ENCODE measurements around the gene IRX6.

GRCh38 chr16:54178254-54178837 lies 108.2 kb downstream of the IRX3 start:
- RRBS, result no CpG with 5 or more reads among the region's 9 CpGs

GRCh38 chr16:54235071-54235634 lies 51.4 kb downstream of the IRX3 start:
- RRBS, result no CpG with 5 or more reads among the region's 11 CpGs

DNA sequence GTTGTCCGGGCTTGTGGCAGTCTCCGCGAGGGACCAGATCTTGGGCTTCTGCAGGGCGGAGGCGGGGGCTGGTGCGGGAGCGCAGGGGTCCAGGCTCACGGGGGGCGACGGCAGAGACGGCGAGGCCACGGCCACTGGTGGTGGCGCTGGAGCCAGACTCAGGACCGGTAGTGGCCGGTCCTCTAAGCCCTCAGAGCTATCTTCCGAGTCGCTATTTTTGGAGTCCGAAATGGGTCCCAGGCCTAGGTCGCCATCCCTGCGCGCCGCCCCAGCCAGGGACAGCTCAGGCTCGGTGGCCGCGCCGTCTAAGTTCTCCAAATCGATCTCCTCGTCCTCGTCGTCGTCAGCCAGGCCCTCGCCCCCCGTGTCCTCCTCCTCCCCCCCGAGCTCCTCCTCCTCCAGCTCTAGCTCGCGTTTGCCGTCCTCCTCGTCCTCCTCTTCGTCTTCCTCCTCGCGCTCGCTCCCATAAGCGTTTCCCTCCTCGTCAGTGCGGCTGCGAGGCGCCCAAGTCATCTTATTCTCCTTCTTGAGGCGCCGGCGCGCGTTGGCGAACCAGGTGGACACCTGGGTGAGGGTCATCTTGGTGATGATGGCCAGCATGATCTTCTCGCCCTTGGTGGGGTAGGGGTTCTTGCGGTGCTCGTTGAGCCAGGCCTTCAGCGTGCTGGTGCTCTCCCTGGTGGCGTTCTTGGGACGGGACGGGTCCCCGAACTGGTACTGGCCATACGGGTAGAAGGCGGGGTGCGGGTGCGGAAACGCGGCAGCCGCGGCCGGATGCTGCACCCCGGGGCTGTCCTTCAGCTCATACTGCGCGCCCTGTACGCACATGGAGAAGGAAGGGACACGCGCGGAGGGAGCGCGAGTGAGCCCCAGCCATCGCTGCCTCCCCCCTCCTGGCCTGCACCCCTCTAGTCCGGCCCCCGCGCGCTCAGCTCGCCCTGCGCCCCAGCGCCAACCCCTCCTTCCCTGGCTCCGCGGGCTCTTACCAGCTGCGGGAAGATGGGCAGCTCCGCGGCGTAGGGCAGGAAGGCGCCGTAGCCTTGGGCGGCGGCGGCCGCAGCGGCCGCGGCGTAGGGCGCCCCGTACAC lies 1.4 kb downstream of the IRX3 start:
- RRBS, result no CpG with 5 or more reads among the region's 106 CpGs

DNA sequence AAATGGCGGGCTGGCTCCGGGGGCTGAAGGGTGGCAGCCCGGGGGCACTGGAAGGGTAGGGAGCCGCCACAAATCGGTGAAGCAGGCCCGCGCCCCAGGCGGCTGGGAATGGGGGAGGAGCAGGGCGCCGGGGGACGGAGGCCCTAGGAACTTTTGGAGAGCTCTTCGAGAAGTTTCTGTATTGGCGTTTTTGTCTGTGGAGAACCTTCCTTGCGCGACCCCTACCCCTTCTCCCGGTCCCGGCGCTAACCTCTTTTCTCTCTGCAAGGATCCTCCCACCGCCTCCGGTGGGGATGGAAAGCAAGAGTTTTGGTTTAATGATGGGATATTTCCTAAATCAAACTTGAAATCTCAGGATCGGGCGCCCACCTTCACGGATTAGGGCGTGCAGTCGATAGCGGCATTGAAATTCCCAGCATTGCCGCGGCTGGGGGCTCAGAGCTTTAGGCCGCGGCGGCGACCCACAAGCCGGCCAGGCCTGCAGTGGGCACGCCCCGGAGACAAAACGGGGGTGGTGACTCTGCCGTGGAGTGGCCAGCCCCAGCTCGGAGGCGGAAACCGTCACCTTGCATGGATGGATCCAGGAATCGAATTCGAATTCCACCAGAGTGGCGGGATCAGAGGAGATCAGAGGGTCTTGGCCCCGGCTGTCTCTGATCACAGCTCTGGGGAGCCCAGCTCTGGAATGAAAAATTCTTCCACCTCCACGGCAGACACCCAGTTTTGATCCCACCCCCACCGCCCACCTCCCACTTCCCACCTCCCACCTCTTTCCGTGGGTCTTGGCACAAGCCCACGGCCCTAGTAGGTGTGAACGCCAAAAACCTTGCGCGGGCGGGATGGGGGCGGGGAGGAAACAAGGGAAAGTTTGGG lies 1.0 kb upstream of the IRX3 start:
- RRBS, result 4% methylated on average over 10 of the region's 53 CpGs

DNA sequence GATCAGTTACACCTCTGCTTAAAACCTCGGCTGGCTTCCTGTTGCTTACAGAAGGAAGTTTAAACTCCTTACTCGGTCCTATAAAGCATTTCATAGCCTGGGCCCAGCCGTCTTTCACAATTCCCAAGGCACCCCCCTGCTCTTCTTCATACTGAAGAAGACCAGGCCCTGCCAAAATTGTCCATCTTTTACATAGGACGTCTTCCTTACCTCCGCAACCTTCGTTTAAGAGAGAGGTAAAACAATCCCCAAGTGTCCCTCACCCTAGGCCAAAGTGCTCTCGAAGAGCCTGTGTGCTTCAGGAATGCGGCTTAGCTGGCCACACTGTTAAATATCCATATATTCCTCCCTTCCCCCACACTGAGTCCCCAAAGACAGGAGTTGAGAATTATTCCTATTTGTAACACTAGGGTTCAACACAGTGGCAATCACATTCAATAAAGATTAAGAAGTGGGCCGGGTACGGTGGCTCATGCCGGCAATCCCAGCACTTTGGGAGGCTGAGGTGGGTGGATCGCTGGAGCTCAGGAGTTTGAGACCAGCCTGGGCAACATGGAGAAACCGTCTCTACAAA lies 112.5 kb upstream of the IRX5 start:
- RRBS, result no CpG with 5 or more reads among the region's 13 CpGs

- RRBS, result no CpG with 5 or more reads among the region's 5 CpGs
These were observed 83.3 kb upstream of the IRX5 start for GRCh38 chr16:54847279-54847791.

DNA sequence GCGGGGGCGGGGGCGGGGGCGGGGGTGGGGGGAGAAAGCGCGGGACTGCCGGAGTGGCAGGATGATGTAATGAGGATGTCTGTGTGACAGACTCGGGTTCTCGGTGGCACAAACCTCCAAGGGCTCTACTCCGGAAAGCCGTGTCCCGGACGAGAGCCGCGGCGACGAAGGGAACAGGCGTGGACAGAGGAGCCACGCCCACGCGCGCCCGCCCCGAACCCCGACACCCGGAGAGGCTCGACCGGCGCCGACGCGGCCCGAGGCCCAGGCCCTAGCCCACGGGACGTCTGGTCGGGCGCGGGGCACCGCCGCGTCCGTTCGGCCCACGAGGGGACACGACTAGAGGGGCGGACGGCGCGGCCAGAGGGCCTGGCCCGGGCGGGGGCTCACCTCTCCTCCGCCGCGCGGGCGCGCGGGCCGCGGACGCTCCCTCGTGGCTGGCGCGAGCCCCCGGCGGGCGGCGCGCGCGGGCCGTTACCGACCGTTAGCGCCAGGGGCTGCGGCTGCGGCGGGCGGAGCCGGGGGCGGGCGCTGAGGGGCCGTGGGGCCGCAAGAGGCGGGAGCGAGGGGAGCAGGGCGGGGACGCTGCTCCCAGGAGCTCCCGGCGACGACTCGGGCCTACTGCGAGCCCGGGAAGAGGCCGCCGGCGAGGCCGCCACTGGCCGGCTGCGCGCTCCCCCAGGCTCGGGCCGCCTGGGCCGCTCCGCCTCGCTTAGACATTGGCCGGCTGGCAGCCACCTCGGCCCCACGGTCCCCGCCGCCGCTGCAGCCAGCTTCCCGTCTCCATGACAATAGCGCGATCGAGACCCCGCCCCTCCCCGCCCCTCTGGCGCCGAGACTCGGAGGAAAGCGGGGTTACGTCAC lies 2.1 kb upstream of the IRX5 start:
- RRBS, result 2% methylated on average over 63 of the region's 123 CpGs

- RRBS, result 6% methylated on average over 23 of the region's 45 CpGs
These were observed 6.6 kb downstream of the IRX5 start for GRCh38 chr16:54937065-54937813.

DNA sequence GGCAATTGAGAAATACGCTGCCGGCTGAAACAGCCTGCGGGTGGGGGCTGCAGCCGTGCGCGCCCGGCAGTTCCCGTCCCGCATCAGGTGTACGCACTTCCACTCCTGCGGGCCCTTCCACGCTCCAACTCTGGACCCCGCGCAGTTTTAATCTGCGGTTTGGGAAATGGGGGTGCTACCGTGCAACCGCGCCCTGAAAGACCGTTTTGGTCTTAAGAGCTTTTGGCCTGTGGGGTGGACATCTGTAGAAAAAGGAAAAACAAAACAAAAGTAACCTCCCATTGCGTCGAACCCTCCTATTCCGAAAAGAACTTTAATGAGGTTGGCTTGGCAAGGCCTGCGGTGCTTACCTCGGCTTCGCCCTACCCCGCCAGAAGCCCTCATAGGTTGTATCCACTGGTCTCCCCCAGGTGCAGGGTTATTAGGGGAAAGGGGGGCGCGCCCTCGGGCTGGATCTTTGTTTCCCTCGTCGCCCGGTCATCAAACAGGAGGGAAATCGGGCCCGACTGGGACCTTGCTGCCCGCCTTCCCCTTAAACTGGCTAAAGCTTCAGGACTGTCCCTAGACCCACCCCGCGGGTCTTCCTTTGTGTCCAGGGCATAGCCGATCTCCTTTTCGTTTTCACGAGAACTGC lies 7.3 kb downstream of the IRX5 start:
- RRBS, result 8% methylated on average over 7 of the region's 40 CpGs

- RRBS, result no CpG with 5 or more reads among the region's 8 CpGs
These were observed 26.9 kb upstream of the IRX6 start for GRCh38 chr16:55297013-55297580.

- RRBS, result 6% methylated on average over 16 of the region's 42 CpGs
These were observed at the start of gene IRX6 for GRCh38 chr16:55323705-55324271. TSS of gene IRX6 (plus strand) at chr16:55324203.

DNA sequence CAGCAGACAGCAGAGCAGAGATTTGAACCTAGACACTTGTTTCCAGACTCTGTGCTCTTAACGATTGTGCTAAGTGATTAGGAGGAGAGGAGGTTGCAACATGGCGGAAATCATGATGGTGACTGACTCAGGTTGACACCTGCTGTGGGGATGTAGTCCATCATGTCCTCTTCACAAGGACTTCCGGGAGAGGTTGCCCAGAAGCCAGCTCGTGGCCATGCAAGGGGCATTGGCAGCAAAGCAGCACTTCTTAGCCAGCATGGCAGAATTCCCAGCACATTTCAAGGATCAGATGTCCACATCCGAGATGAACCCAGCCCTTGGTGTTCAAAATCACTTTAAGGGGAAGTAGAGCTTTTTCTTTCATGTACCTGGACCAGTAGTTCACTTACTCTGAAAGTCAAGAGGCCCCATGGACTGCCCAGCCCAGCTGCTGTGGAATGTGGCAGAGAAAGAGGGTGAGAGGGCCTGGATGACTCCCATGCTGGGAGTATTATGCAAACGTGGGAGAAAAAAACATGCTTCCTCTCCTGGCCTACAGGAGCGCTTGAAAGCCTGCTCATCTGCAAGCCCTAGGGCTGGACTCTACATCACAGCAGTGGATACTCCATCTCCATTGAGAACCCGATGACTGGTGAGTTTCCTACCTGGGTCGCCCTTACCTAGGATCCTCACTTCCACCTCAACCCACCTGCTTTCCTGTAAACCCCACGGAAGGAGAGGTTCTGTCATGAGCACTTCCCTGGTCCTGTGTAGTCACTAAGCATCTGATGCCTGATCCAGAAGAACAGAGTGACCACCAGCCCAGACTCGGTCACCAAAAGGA lies 65.6 kb downstream of the IRX6 start:
- RRBS, result no CpG with 5 or more reads among the region's 11 CpGs

GRCh38 chr16:55709668-55710014 lies 53.9 kb downstream of the SLC6A2 start:
- RRBS, result no CpG with 5 or more reads among the region's 5 CpGs

- RRBS, result no CpG with 5 or more reads among the region's 3 CpGs
These were observed 79.5 kb downstream of the GNAO1 start for GRCh38 chr16:56270839-56271068.

GRCh38 chr16:56312009-56312484 lies 113.3 kb downstream of the AMFR start:
- RRBS, result no CpG with 5 or more reads among the region's 14 CpGs

DNA sequence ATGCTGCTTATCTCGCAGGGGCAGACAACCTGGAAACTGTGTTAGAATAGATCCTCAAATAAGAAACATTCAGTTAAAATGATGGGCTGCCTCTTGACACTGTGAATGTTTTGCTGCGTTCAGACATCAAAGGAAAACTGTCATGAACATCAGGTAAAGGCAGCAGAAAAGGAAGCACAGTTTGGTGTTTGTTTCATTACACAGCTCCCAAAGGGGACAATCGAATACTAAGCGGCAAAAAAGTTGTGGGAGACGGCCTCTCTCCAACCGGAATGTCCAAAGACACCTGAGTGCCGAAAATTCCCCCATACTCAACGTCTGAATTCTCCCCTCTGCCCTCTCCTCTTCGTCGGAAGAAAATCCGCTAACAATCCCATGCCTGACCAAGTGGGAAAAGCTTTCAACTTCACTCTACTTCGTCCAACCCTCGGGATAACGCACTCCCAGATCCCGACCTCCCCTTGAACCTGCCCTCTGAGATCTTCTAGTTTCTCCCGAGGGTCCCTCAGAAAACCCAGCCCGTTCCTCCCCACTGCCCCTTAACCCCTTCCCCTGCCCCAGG lies 1.1 kb downstream of the AMFR start:
- RRBS, result no CpG with 5 or more reads among the region's 17 CpGs

DNA sequence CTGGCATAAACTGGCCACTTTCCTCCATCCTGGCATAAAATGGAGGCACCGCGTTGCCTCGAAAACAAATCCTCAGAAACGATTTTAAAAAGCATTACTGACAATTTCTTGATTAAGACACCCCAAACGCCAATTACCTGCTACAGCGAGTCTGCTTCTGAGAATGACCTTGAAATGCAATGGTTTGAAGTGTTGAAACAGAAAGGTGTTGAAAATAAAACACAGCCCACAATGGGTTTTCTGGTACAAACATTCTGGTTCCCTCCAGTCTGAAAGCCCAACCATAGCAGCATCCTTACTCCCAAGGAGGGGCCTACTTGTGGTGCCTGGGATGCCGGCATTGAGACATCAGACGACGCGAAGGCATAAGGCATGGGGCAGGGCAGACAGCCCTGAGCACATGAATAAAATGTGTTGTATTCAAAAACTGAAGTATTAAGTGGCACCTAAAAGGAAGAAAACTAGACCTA lies 941 bp downstream of the NUDT21 start:
- RRBS, result no CpG with 5 or more reads among the region's 10 CpGs

DNA sequence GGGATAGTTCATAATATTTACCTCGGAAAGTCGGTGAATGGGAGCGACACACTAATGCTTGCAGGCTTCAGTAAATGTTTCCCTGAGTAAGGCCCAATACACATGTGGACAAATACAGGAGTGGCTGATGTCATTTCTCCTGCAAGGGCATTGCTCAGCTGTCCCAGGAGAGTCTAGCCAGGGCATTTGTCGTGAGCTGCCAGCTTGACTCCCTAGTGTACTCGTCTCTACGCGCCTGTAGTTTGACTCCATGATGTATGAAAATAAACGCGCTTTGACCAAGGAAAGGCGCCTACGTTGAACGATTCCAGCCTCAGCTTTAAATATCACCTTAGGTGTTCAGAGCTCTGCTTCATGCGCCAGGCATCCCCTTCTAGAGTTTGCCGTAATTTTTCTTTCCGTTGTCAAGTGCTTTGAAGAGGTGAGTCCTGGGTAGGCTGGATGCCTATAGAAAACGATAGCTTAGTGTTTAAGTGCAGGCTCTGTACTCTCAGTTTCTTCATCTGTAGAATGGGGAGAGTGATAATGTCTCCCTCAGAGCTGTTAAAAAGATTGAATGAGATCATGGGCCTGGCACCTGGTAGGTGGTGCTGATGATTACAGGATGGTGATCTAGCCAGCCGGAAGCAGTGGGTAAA lies 894 bp downstream of the OGFOD1 start:
- RRBS, result no CpG with 5 or more reads among the region's 17 CpGs

DNA sequence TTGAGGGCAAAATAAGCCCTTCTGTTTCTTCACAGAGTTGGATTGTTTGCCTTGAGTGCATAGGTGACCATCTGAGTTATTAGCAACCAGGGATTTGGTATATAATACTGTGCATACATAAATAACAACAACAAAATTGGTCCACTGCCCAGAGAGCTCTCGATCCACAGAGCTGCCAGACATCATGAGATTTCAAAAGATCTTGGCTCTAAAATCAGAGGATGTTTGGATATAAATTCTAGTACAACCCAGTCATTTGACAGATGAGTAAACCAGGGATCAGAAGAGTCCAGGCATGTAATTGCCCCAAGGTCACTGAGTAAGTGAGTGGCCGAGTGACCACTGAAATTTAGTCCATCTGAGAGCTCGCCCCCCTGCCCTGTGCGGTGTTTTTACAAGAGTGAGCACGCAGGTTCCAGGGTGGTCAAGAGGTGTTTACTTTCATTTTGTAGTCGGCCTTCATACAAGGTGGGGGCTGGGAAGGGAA lies 1.8 kb upstream of the MT2A start:
- RRBS, result no CpG with 5 or more reads among the region's 6 CpGs

GRCh38 chr16:56610043-56611051 lies 2.0 kb downstream of the MT2A start:
- RRBS, result no CpG with 5 or more reads among the region's 11 CpGs

Data from pericardium (tissue), 1 donor.